ENCODE measurements around the genes SAG and AGAP1.

DNA sequence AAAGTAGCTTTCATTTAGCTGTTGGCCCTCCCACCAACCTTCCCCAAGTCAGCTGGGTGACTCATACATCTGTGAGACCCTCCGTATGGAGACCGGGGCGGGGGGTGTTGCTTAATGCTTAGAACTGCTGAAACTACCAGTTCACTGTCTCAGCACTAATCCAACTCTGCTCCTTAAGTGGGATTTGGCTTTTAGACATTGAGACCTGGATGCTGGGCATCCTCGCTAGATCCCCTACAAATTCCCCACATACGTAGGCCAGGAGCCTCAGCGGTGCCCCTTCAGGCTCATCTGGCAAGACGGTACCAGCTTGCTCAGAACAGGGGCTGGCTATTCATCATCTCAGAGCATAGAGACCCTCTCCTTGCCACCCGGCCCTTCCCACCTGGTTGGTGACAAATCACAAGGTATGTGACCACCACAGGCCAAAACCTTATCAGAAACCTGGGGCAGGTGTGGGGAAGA is at the start of gene SAG:
Gene SAG (plus strand): TSS at position 201 of the 465 bp plus-strand sequence.
- PRO-cap: no peak
- RAMPAGE, long total RNA, 3 experiments: no peak in any of the 3 experiments

DNA sequence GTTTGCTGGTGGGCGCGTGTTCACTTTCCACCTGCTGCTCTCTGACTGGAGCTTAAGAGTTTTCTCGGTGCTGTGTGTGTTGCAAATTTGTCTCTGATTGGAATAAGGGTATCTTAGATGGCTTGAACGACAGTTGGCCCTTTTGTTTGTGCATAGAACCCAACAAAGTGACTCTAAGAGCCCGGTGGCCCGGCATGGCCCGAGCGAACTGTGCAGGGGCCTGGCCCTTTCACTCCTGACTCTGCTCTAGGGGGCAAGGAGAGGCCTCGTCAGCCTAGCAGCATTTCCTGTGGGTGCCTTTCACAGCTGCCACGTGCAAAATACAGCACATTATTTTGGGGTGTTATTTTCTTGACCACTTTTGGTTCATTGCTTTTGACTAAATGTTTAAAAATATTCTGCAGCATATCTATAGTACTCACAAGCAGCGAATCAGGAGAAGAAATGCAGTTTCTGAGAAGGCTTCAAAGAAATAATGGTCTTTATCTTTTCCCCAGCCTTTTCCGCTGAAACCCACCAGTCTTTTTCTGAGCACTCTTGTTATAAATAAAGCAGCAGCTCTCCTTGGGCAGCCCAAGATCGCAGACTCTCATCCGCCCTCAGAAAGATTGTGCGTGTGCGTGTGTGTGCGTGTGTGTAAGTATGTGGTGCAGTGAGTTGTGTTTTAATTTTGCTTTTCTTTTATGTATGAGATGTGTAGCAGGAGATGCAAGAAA is 31.2 kb downstream of the DGKD start:
- PRO-cap: no peak
- RAMPAGE, long total RNA, 3 experiments: no peak in any of the 3 experiments

- PRO-cap: no peak
- RAMPAGE, long total RNA, 3 experiments: no peak in any of the 3 experiments
These were observed 686 bp downstream of the UGT1A1 start for GRCh38 chr2:233760670-233761242.

DNA sequence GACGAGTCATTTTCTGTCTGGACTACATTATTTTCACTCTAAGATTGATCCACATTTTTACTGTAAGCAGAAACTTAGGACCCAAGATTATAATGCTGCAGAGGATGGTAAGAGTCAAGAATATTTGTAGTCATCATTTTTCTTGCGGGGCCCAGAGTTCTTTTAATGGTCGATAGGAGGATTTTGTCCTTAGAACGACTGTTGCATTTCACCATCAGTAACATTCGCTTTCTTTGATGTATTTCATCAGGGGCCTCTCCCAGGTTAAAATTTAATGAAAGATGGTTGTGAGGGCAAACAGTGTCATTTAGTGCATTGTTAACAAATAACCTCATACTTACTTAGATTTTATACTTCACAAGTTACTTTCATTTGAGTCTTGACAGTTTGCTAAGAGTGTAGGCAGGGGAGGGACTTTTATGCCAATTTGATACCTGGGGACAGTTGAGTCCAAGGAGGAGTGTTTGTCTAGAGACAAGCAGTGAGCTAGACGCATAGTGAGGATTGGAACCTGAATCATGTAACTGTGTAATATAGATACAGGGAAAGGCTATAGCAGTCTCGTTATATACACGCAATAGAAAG is 64.7 kb downstream of the TRPM8 start:
- PRO-cap: no peak
- RAMPAGE, long total RNA, 3 experiments: no peak in any of the 3 experiments

DNA sequence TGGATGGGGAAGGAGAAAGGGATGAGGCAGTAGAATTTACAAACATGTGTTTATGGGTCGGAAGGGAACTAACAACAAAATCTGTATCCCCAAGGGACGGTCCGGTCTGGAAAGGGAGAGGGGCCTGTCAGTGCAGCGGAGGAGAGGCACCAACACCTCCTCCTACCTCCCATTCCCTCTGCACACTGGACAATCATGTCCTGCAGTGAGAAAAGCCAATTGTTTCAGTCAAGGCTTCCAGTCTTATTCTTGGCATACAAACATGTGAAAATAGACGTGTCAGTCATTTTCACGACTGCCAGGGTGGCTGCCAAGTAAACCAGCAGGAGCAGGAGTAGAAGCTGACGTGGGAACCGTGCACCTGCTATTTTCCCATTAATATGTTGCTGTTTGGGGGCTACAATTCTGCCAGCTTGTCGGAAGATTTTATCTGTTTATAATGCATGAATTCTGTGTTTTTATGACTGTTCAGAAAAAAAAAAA is 202.2 kb downstream of the SPP2 start:
- PRO-cap: no peak
- RAMPAGE, long total RNA, 3 experiments: no peak in any of the 3 experiments

GRCh38 chr2:234290393-234291467 is 206.2 kb downstream of the ARL4C start:
- PRO-cap: no peak
- RAMPAGE, long total RNA, 3 experiments: no peak in any of the 3 experiments

DNA sequence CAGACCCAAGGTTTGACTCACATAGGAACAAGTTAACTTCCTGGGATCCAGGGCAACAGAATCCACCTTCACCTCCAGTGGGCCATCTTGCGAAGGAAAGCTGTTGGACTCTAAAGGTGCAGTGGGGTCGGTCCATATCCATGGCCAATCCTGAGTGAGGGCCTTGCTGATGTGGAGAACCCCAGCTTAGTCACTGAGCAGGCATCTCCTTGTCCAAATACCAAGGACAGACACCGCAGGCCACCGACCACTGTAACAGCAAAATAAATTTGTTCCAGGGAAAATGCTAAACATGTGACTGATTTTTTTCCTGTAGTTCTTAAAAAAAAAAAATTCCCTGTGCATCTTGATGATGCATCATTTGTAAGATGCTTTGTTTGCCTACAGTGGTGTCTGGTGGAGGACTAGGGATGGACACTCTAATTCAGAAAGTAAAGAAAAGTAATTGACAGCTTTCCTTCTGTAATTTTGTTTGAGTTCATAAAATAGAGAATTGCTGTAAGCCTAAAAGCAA is 188.8 kb downstream of the ARL4C start:
- PRO-cap: no peak
- RAMPAGE, long total RNA, 3 experiments: no peak in any of the 3 experiments

GRCh38 chr2:234308499-234309280 is 188.2 kb downstream of the ARL4C start:
- PRO-cap: unidirectional peak, plus-strand start at chr2:234309085
- RAMPAGE, long total RNA, 3 experiments: no peak in any of the 3 experiments

DNA sequence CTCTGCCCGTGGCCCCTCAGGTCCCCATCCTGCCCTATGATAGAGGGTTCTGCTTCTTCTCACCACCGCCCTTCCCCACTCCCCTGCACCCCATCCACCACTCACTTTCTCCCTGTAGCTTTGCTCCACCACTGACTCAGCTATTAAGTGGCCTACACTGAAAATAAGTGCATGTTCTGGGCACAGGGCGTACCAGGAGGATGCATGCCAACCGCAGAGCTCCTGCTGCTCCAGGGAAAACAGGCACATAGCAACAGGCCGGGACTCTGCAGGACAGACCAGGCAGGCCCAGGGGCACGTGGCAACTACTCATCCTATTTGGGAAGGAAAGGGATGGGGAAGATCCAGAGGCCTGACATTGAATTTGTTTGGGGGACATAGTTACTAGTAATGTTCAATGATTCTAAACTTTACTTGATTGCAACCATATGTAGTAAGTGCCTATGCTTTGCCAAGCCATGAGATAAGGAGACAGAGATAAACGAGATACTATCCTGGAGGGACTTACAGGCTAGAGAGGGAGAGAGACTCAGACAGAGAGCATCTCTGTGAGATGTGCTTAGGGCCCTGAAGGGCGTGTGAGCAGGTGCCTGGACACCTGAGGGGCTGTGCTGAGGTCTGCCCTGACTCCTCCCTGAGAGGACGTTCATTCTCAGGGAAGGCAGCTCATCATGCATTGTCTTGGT is 28.3 kb downstream of the ARL4C start:
- PRO-cap: no peak
- RAMPAGE, long total RNA, 3 experiments: no peak in any of the 3 experiments

DNA sequence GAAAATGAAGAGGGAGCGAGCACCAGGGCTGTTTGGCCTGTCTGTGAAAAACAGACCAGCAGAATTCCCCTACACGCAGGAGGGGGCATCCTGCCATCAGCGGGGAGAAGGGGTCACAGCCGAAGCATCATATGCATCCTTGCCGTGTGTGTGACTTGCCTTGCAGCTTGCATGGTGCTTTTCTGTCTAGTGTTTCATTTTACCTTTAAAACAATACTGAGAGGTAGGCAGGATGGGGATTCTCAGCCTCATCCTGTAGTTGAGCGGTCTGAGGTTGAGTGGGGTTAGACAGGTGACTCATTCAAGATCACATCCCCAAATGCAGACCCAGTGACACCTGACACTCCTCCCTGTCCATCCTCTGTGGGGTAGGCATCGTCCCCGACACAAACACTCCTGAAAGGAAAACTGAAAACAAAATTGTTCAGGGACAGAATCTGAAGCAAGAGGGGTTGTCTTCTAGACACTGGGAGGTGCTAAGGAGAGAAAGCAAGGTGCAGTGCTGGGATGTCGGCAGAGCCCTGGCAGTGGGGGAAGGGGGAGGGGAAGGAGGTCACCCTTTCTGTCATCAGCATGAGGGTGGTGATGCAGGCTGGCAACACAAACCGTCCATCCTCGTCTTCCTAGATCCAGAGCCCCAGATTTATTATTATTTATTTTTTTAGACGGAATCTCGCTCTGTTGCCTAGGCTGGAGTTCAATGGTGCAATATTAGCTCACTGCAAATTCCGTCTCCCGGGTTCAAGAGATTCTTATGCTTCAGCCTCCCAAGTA is 7.8 kb downstream of the ARL4C start:
- PRO-cap: no peak
- RAMPAGE, long total RNA, 3 experiments: no peak in any of the 3 experiments

- PRO-cap: no peak
- RAMPAGE, long total RNA, 3 experiments: no peak in any of the 3 experiments
These were observed 6.5 kb downstream of the ARL4C start for GRCh38 chr2:234489823-234491308.

GRCh38 chr2:234492675-234493126 is 4.2 kb downstream of the ARL4C start:
- PRO-cap: no peak
- RAMPAGE, long total RNA, 3 experiments: no peak in any of the 3 experiments

- PRO-cap: no peak
- RAMPAGE, long total RNA, 3 experiments: no peak in any of the 3 experiments
These were observed 189.6 kb upstream of the ARL4C start for GRCh38 chr2:234686533-234686814.

DNA sequence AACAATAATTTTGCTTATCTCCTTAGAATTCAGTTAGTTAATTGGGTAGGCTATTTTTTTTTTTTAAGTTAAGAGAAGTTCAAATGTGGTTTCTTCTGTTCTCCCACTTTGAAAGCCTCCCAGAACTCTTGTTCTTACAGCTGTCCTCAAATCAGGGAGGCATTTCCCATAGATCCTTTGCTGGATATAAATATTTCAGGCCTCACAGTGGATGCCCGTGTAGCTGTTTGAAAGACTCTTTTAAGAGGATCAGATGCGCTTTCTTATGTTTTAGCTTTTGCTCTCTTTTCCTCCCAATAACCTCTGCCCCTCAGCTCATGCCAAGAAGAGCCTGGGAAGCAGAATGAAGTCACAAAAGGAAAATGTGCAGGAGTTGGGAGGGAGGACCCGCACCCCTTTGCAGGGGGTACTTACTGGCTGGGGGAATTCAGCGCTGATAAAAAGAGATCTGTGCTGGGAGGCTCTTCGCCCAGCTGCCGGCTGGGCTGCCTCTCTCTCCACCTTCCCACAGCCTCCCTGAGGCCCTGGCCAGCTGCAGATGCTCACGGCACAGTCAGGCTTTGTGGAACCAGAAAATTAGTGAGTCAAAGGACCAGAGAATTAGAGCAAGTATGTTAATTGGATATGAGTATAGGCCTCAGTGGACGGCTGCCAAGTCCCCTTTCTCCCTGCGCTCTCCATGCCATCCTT is 181.9 kb upstream of the SH3BP4 start:
- PRO-cap: no peak
- RAMPAGE, long total RNA, 3 experiments: no peak in any of the 3 experiments

DNA sequence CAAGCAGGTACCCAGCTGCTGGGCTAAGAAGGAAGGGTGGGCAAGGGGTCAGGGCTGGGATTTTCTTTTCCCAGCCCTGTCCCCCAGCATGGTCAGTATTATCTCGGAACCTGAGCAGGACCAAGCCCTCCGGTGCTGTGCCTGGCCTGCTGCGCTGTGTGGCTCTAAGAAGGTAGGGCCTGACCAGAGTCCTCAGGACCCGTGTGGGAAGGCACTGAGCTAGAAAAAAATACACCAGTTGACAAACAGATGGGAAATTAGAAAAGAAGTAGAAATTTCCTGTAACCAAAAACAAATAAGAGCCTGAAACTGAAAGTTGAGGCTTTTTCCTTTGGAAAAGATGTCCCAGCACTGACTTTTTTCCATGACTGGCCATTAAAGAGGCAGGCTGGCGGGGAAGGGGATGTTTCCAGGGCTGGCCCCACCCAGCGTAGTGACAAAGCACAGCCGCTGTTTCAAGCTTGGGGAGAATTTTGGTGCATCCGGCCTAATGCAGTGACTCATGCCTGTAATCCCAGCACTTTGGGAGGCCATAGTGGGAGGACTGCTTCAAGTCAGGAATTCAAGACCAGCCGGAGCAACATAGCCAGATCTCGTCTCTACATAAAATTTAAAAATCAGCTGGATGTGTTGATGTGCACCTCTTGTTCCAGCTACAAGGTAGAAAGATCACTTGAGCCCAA is 78.2 kb upstream of the SH3BP4 start:
- PRO-cap: no peak
- RAMPAGE, long total RNA, 3 experiments: no peak in any of the 3 experiments

GRCh38 chr2:234960804-234961071 is 8.9 kb downstream of the SH3BP4 start:
- PRO-cap: no peak
- RAMPAGE, long total RNA, 3 experiments: no peak in any of the 3 experiments

DNA sequence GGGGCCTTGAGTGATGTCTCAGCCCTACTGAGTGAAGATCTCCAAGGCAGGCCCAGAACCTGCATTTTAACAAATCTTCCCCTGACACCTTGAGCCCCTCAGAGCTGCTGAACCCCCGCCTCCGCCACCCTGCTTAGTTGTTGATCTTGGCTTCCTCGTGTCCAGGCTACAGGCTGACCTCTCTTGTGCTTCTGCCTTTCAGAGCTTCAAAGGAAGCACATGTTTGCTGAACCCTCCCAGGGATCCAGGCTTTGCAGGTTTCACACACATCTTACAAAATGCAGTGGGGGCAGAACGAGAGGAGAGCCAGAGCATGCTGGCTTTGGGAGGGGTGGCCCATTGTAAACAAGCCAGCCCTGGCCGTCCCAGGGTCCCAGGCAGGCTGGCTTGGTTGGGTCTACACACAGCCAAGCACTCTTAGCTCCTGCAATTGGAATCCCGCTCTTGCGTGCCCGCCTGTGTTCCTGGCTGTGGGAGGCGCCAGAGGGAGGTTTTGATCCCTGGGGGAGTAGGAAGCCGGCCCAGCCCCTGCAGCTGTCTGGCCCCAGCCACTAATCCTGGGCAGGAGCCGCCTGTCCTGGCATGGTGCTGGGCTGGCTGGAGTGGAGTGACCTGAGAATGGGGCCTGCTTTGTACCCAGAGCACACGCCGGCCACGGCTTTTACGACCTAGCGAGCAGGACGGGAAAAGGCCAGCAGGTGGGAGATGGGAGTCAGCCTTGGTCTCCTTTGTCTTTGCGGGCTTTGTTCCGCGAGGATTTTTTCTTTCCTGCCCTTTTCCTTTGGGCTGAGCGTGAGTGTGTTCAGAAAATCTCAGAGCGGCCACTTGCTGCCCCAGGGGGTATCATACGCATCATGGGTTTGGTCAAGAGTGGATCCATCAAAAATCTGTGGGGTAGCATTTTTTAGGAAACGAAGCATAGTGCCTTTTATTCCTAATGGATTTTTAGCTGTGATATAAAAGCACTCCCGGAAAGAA is 54.0 kb downstream of the SH3BP4 start:
- PRO-cap: no peak
- RAMPAGE, long total RNA, 3 experiments: no peak in any of the 3 experiments

GRCh38 chr2:235087847-235089116 is 136.5 kb downstream of the SH3BP4 start:
- PRO-cap: no peak
- RAMPAGE, long total RNA, 3 experiments: no peak in any of the 3 experiments

DNA sequence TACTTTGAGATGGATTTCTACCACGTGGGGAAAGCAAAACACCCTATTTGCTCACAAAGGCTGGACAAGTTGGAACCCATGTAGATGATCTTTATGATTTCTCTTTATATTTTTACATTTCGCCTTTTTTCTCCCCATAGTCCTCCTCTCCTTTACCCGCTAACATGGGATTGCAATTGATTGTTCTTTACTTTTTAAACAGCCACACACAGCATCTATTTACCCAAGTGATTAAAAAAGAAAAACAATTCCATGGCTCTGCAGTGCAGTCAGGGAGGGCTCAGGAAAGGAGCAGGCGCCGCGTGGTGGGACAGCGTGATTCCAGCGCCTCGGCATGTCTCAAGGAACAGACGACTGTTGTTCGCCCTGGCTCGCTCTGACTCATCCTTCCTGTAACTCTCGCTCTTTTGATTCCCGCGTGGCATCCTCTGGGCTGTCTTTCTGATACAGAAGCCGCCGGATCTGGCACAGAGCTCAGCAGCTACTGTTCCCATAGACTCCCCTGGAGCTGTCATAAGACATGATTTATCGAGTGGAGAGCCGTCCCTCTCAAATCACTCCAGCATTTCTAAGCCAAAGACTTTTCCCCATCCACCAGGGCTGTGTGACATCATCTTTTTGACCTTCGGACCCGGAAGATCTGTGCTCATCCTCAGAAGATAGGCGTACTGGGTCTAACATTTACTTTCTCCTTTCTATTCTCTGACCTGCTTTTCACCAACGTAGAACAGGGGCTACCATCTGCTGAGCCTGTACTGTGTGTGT is 230.3 kb upstream of the AGAP1 start:
- PRO-cap: unidirectional peak, minus-strand start at position 336 of the sequence
- RAMPAGE, long total RNA, 3 experiments: no peak in any of the 3 experiments

DNA sequence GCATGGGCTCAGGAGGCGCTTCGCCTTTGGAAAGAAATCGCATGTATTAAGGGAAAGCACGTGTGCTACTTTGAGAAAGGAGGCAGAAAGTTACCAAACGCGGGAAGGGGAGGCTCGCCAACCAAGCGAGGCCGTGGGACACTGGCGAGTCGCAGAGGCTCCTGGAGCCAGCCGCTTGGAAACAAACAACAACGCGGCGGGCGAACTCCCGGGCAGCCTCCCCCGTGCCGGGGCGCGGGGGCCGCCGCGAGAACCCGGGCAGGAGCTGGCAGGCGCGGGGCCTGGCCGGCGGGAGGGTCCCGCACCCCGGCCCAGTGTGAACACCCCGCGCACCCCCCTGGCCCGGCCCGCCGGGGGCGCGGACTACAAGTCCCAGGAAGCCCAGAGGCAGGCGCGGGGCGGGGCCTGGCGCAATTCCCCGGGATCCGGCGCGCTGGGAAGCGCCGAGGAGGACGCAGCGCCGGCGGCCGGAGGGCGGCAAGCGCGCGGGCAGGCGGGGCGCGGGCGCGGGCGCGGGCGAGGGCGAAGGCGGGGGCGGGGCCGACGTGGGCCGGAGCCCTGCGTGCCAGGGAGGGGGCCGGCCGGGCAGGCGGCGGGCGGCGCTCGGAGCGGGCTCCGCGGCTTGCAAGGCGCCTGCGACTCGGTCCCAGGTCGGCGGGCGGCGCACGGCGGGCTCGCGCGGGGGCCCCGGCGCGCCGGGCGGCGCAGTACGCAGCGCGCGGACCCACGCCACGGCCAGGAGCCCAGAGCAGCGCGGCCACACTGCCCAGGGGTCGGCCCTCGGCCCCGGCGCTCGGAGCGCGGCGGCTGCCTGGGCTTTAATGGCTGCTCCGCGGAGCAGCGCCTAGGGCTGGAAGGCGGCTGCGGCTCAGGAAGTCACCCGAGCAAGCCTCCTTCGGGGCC is at the start of gene AGAP1:
Gene AGAP1 (plus strand): TSS at position 553 of the 903 bp plus-strand sequence.
- PRO-cap: bidirectional peak, plus-strand start at position 588 of the sequence, minus-strand start at position 365 of the sequence
- RAMPAGE, long total RNA, 3 experiments: no peak in any of the 3 experiments

All from tibial nerve (tissue), 3 donors.